Endothelial cell of umbilical vein (primary cell): Measurements from ENCODE around the genes THBS2 and ERMARD.

DNA sequence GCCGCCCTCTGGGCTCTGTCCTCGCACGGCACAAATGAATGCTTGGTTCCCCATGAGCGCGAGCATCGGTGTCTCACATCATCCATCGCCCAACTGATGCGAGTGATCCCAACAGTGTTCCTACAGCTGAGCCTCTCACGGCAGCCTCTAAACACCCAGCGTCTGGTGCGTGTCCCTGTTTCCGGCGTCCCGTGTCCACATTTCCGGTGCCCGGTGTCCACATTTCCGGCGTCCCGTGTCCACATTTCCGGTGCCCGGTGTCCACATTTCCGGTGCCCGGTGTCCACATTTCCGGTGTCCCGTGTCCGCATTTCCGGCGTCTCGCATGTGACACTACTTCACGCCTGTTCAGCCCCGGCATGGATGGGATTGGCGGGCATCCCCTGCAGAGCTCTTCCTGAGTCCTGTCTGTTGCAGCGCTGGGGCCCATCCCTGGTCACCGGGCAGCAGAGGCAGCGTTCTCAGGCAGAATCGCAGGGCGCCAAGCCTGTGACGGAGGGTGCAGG, 3.3 kb downstream of the FRMD1 start:
- PRO-cap = no peak
CAGE:
- cytosol, long polyA minus RNA = no peak
- cytosol, long polyA plus RNA = no peak
- long polyA plus RNA = no peak
- nucleus, long polyA minus RNA = no peak
- nucleus, long polyA plus RNA = no peak

GRCh38 chr6:168163505-168163704, 84.4 kb upstream of the FRMD1 start:
- PRO-cap = no peak
CAGE:
- cytosol, long polyA minus RNA = no peak
- cytosol, long polyA plus RNA = no peak
- long polyA plus RNA = no peak
- nucleus, long polyA minus RNA = no peak
- nucleus, long polyA plus RNA = no peak

- PRO-cap = no peak
CAGE:
- cytosol, long polyA minus RNA = no peak
- cytosol, long polyA plus RNA = no peak
- long polyA plus RNA = no peak
- nucleus, long polyA minus RNA = no peak
- nucleus, long polyA plus RNA = no peak
Measured at GRCh38 chr6:168216658-168217181, 102.9 kb downstream of the DACT2 start.

DNA sequence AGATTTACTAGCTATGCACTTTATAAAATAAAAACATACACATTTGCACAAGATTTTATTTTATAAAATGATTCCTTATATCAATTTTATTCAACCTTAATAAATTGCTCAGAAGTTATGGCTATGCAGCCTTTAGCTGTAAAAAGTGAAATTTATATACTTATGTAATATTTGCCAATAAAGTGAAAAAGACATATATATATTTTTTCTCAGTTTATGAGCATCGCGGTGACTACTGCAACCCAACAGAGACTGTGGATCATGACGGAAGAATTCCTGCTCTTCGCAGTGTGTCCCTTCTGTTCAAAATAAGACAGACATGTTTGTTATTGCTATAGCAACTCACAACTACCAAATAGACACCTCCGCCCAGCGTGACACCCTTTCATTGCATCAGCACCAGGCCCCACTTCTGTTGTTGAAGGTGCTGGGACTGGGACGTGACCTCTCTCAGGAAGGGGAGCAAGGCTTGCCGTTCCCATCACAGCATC, 94.3 kb downstream of the DACT2 start:
- PRO-cap = no peak
CAGE:
- cytosol, long polyA minus RNA = no peak
- cytosol, long polyA plus RNA = no peak
- long polyA plus RNA = no peak
- nucleus, long polyA minus RNA = no peak
- nucleus, long polyA plus RNA = no peak

DNA sequence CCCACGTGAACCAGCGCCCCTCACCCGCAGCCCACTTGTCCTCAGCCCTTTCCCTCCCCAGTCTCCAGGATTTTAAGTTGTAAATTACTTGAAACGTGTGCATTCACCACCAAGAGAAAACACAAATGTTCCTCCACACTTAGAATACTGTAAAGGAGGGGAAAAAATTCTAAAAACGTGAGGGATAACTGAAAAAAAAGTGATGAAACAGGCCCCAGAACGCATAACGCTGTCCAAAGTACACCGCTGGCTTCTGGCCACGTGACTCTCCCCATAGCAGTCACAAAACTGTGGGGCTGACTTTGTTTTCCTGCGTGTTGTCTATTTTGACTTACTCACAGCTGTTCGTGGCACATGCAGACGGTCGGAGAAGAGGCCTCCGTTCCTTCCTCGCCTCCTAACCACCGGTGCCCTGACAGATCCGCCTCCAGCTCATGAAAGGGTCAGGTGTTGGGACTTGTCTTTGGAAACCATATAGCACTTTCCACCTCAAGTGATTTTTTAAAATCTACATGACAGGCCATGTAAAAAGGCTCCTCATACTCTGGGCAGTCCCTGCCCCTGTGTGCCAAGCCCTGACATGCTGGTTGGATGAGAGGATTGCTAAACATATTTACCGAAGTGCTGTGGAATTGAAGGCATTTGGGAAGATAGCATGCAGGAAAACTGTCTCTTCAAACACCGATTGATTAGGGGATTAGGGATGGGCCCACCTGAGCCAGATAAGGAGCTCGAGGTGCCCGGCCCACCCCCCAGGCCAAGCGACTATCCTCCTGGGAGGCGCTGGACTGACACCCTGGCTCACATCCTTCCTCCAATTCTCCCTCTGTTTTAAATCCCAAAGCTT, 54.9 kb downstream of the DACT2 start:
- PRO-cap = no peak
CAGE:
- cytosol, long polyA minus RNA = no peak
- cytosol, long polyA plus RNA = no peak
- long polyA plus RNA = no peak
- nucleus, long polyA minus RNA = no peak
- nucleus, long polyA plus RNA = no peak

DNA sequence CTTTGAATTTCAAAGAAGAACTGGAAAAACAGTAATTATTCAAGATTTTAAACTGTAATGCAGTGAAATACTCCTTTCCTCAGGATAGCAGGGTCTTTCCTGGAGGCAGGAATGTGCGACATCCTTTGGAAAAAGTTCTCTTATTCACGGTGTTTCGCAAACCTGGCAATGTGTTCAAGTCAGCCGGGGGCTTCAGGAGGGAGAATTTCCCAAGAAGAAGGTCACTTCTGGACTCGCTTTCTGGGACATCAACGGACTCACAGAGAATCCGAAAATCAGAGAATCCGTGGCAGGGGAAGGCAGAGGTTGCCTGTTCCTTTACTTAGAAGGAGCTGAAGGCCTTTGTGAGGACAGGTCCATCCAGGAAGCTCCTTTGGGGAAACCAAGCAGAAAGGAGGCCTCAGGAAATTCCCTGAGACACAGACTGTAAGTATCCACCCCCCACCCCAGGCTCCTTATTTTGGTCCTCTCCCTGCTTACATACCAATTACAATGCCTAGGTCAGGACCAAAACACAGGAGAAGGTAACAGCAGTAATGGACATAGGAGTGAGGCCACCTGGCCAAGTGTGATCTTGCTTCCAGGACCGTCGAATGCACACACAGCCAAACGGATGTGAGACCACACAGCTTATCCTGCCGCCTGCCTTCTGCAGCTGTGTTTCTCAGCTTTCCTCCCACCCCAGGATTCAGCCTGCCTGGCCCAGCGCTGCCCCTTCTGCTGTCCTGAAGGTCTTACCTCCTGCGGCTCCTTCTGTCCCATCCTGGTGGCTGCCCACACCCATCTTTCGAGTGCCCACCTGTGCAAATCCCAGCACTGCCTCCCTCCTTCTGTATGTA, 49.1 kb upstream of the DACT2 start:
- PRO-cap = no peak
CAGE:
- cytosol, long polyA minus RNA = no peak
- cytosol, long polyA plus RNA = no peak
- long polyA plus RNA = no peak
- nucleus, long polyA minus RNA = no peak
- nucleus, long polyA plus RNA = no peak

DNA sequence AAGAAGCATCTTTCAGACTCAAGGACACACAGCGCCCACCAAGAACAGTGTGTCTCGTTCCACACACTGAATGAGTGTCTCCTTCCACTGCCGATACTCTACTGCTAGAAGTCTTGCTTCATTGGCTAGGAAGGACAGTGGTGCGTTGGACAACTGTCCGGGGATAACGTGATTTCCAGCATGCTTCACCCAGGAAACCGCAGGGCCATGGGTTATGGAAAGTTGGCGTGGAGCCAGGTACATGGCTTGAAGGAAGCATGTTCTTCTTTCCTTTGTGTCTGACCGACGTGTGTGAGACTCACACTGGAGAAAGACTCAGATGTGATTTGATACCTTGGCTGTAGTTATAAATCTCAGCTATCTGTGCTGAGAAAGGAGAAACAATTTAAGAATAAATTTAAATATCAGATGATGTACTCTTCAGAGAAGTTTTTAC, 73.3 kb downstream of the SMOC2 start:
- PRO-cap = no peak
CAGE:
- cytosol, long polyA minus RNA = no peak
- cytosol, long polyA plus RNA = no peak
- long polyA plus RNA = no peak
- nucleus, long polyA minus RNA = no peak
- nucleus, long polyA plus RNA = no peak

DNA sequence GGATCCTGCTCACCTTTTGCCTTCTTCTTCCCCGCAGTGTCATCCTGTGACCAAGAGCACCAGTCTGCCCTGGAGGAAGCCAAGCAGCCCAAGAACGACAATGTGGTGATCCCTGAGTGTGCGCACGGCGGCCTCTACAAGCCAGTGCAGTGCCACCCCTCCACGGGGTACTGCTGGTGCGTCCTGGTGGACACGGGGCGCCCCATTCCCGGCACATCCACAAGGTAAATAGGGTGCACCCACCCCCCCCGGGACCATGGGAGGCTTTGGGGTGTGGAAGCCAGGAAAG, 157.7 kb downstream of the SMOC2 start:
- PRO-cap = no peak
CAGE:
- cytosol, long polyA minus RNA = no peak
- cytosol, long polyA plus RNA = no peak
- long polyA plus RNA = no peak
- nucleus, long polyA minus RNA = no peak
- nucleus, long polyA plus RNA = no peak

GRCh38 chr6:168950088-168950537, 303.5 kb downstream of the THBS2 start:
- PRO-cap = no peak
CAGE:
- cytosol, long polyA minus RNA = no peak
- cytosol, long polyA plus RNA = no peak
- long polyA plus RNA = no peak
- nucleus, long polyA minus RNA = no peak
- nucleus, long polyA plus RNA = no peak

DNA sequence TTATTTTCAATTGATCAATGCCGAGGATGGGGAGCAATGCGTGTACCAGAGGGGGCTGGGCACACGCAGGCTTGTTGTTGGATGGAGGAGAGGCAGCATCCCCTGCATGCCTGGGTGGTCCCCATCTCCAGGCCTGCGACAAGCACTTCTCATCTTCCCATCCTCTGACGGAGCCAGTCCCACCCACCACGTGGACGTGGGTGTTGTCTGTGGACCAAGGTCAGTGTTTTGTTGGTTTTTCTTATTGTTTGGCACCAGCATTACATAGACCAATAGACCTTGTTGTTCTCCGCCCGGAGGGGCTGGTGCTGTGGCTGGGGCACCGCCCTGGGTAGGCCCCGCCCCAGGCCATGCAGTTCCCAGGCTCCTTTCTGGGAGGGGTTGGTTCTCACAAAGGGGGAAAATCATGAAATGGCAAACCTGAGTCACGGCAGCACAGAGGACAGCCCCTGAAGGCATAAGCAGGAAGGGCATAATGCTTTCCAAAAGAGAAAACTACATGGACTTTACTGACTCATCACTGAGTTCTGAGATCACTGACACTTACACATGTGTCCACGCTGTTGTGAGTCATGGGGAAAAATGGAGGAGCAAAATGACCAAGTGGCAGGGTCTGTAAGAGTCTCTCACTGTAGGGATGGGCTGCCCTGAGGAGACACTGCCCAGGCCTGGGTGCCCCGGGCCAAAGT, 90.8 kb downstream of the THBS2 start:
- PRO-cap = no peak
CAGE:
- cytosol, long polyA minus RNA = no peak
- cytosol, long polyA plus RNA = no peak
- long polyA plus RNA = no peak
- nucleus, long polyA minus RNA = start-site peak on the minus strand centred at position 140 of the sequence, 23 bp wide, 7 reads; start-site peak on the plus strand centred at position 575 of the sequence, 110 bp wide, 80 reads
- nucleus, long polyA plus RNA = no peak

DNA sequence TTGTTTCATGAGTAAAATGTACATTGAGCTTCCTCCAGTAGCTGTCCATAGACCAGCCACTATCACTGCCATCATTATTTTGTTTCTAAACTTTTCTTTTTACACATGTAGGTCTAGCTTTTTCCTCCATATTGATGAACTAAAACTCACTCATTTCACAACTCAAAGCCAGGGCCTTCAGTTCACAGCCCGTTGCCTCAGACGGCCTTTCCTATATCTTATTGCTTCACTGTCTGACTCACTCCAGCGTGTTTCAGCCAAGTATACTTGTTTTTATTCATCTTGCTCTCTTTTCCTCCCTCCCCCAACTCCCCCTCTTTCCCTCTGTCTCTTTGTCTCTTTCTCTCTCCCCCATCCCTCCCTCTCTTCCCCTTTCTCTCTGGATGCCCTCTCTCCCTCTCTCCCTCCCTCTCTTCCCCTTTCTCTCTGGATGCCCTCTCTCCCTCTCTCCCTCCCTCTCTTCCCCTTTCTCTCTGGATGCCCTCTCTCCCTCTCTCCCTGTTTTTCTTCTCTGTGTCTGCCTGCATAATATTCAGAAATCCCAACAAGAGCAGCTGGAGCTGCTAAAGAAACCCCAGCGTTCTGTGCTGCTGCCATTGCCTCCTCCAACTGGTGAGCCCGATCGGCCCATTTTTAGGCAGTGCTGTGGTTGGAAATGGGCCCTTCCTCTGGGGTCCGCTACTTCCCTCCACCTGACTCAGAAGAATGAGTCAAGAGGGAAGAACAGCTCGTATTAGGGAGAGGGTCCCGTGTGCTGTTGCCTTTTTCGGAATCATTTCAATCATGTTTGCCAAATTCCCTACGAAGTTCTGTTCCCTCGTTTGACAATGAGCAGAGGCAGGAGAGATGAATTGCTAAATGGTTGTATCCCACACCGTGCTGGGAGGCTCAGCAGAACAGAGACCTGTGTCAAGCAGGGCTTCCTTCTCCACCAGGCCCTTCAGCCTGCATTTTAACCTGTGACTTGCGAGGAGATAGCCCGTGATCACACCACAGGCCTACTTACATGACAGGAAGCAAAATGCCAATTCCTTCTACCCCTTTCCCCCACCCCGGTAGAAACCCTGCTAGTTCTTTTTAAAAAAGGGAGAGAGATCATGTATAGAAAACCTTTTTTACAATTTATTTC, 38.6 kb downstream of the THBS2 start:
- PRO-cap = no peak
CAGE:
- cytosol, long polyA minus RNA = no peak
- cytosol, long polyA plus RNA = no peak
- long polyA plus RNA = no peak
- nucleus, long polyA minus RNA = no peak
- nucleus, long polyA plus RNA = no peak

- PRO-cap = no peak
CAGE:
- cytosol, long polyA minus RNA = no peak
- cytosol, long polyA plus RNA = no peak
- long polyA plus RNA = no peak
- nucleus, long polyA minus RNA = no peak
- nucleus, long polyA plus RNA = no peak
Measured at GRCh38 chr6:169251317-169251689, 2.3 kb downstream of the THBS2 start.

DNA sequence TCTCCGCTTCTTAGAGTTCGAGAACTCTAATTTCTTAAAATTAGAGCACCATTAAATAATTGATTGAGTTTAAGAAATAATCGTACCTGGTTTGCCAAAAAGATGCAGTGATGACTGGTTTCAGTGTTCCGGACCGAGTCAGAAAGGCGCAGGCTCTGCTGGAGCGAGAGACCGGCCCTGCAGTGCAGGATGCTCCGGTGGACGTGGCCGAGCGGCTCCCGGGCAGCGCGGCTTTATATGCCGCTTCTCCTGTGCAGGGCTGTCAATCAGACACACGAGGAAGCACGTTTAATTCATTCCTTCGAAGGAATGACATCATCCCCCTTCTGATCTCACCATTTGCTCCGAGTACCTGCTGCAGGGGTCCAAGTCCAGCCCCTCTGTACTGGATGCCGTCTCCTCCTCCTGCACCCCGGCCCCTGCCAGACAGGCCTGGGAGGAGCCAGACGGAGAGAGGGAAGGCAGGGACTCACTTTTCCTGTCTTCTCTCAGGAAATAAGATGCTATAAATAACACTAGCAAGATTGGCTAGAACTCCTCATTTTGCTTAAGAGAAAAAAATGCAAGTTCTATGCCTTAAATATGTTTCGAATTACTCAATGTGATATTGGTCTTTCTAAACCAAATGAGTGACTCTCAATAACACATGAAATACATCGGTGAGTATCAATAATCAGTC, at the start of gene THBS2:
Gene THBS2, minus strand, starts transcription at position 209 of the 679 bp plus-strand sequence.
- PRO-cap = unidirectional peak, plus-strand start at position 392 of the sequence
CAGE:
- cytosol, long polyA minus RNA = no peak
- cytosol, long polyA plus RNA = no peak
- long polyA plus RNA = no peak
- nucleus, long polyA minus RNA = no peak
- nucleus, long polyA plus RNA = no peak

DNA sequence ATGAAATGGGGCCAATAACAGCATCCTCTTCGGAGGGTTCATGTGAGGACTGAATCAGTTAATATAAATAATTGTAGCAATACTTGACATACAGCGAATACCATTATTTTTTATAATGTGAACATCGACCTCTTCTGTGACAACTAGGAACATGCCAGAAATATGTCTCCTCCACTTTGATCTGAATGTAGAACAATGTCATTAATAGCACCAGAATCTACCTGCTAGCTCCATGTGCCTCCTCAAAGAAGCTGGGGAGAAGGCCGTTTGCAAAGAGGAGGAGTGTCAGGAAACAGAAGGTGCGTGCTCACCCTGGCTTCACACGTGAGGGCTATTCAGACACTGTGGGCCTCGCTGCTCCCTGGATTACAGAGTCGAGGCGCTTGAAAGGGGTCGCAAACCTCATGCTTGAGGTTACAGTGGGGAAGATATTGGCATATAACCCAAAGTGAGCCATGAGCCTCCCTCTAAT, 214.7 kb downstream of the WDR27 start:
- PRO-cap = no peak
CAGE:
- cytosol, long polyA minus RNA = no peak
- cytosol, long polyA plus RNA = no peak
- long polyA plus RNA = no peak
- nucleus, long polyA minus RNA = no peak
- nucleus, long polyA plus RNA = no peak

- PRO-cap = unidirectional peak, plus-strand start at chr6:169751280; bidirectional peak, plus-strand start at chr6:169751331, minus-strand start at chr6:169751356; bidirectional peak, plus-strand start at chr6:169751704, minus-strand start at chr6:169751562; bidirectional peak, plus-strand start at chr6:169752127, minus-strand start at chr6:169752063
CAGE:
- cytosol, long polyA minus RNA = start-site peak on the plus strand at chr6:169751622-169751644, 12 reads
- cytosol, long polyA plus RNA = start-site peak on the plus strand at chr6:169751622-169751651, 107 and 116 reads in 2 replicates
- long polyA plus RNA = start-site peak on the minus strand at chr6:169751513-169751596, 5 and 17 reads in 2 replicates; start-site peak on the plus strand at chr6:169751643-169751658, 135 and 143 reads in 2 replicates
- nucleus, long polyA minus RNA = start-site peak on the plus strand at chr6:169751643-169751705, 181 reads
- nucleus, long polyA plus RNA = start-site peak on the plus strand at chr6:169751653-169751706, 169 and 126 reads in 2 replicates
Measured at GRCh38 chr6:169751017-169752299, at the start of gene ERMARD. Gene ERMARD (plus strand): TSS chr6:169751622.

- PRO-cap = no peak
CAGE:
- cytosol, long polyA minus RNA = no peak
- cytosol, long polyA plus RNA = no peak
- long polyA plus RNA = no peak
- nucleus, long polyA minus RNA = no peak
- nucleus, long polyA plus RNA = no peak
Measured at GRCh38 chr6:169789891-169790186, 38.4 kb downstream of the ERMARD start.

DNA sequence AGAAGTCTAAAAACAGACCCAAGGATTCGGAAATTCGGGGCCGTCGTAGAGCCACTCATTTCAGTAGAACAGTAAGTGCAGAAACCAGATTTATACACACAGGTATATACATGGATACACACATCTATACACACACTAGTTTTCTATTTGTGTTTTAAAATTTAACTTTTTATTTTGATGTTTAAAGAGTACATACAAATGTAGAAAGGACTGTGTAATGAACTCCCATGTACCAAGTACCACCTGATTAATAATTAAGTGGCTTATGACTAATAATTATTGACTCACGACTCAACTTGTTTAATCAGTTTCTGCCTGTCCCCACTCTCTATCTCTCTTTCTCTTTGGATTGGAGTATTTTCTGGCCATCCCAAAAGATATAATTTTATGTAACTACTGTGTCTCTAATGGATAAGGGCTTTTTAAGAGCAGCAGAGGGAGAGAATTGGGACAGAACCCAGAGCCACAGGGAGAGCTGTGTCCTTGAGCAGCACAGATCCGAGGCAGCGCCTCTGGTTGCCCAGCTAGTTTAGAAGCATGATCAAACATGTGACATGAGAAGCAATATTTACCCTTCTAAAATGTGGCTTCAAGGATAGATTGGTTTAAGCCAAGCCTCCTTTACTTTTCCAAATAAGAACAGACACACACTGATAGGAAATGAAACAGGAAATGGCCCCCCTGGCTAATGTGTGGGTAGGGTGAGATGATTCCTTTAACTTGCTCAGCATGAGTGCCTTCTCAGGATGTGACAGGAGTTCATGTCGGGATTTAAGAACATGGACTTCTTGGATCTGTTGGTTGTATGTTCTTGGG, 80.9 kb downstream of the ERMARD start:
- PRO-cap = no peak
CAGE:
- cytosol, long polyA minus RNA = no peak
- cytosol, long polyA plus RNA = no peak
- long polyA plus RNA = no peak
- nucleus, long polyA minus RNA = no peak
- nucleus, long polyA plus RNA = no peak

DNA sequence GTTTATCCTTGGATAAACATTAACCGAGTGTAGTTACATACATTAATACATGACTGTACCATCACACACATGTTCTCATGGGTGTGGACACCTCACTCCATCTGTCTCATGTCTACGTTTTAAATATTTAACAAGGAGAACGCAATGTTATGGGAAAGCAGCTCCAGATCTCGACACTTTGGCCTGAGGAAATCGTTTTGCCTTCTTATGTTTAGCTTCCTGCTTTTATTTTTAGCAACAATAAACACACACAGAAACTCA, 110.7 kb downstream of the ERMARD start:
- PRO-cap = no peak
CAGE:
- cytosol, long polyA minus RNA = no peak
- cytosol, long polyA plus RNA = no peak
- long polyA plus RNA = no peak
- nucleus, long polyA minus RNA = no peak
- nucleus, long polyA plus RNA = no peak

- PRO-cap = no peak
CAGE:
- cytosol, long polyA minus RNA = no peak
- cytosol, long polyA plus RNA = no peak
- long polyA plus RNA = no peak
- nucleus, long polyA minus RNA = no peak
- nucleus, long polyA plus RNA = no peak
Measured at GRCh38 chr6:170048546-170049258, 242.2 kb downstream of the DLL1 start.

GRCh38 chr6:170126500-170126840, 164.4 kb downstream of the DLL1 start:
- PRO-cap = no peak
CAGE:
- cytosol, long polyA minus RNA = no peak
- cytosol, long polyA plus RNA = no peak
- long polyA plus RNA = no peak
- nucleus, long polyA minus RNA = no peak
- nucleus, long polyA plus RNA = no peak